Metanephros (tissue), 2 donors: ENCODE measurements around the gene BAIAP2L1.

DNA sequence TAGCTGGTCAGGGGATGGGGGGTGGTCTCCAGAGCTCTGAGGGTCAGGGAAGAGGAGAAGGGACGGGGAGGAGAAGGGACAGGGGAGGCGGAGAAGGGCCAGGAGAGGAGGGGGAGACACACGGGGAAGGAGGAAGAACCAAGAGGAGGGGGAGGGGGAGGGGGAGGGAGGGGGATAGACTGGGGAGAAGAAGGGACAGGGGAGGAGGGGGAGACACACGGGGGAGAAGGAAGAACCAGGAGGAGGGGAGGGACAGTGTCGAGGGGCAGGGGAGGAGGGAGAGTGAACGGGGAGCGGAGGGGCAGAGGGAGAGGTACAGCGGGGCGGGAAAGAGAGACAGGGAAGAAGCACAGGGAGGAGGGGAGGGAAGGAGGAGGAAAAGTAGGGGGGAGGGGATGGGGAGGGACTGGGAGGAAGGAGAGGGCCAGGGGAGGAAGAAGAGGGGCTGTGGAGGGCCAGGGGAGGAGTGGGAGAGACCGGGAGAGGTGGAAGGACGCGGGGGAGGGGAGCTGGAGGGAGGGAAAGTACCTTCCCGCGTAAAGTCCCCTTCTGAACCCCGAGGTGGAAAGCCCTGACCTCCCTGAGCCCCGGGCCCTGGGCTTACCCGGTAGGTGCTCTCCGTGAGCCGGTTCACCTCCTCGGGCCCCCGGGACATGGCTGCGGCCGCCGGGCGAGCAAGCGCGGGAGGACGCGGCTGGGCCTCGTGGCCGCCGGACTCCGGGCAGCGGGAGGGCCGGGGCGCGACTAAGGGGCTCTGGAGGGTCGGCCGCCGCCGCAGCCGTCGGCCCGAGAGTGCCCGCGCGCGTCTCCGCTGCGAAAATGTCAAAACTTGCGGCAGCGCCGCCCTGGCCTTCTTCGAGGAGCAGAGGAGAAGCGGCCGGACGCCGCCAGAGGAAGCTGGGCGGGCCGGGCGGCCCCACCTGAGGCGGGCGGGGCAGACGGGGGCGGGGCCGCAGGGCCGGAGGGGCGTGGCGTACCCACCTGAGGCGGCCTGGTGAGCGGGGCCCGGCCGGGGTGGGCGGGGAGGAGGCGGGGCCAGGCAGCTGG is at the start of gene BAIAP2L1:
Gene BAIAP2L1, minus strand, starts transcription at position 893 of the 1,047 bp plus-strand sequence.
- RAMPAGE, long total RNA = no peak

- RAMPAGE, long total RNA = no peak
These were observed 51.8 kb upstream of the NPTX2 start for GRCh38 chr7:98565266-98565608.

- RAMPAGE, long total RNA = no peak
These were observed 1.4 kb downstream of the TRRAP start for GRCh38 chr7:98879582-98880294.

GRCh38 chr7:98956305-98956909 is 78.1 kb downstream of the TRRAP start:
- RAMPAGE, long total RNA = no peak

DNA sequence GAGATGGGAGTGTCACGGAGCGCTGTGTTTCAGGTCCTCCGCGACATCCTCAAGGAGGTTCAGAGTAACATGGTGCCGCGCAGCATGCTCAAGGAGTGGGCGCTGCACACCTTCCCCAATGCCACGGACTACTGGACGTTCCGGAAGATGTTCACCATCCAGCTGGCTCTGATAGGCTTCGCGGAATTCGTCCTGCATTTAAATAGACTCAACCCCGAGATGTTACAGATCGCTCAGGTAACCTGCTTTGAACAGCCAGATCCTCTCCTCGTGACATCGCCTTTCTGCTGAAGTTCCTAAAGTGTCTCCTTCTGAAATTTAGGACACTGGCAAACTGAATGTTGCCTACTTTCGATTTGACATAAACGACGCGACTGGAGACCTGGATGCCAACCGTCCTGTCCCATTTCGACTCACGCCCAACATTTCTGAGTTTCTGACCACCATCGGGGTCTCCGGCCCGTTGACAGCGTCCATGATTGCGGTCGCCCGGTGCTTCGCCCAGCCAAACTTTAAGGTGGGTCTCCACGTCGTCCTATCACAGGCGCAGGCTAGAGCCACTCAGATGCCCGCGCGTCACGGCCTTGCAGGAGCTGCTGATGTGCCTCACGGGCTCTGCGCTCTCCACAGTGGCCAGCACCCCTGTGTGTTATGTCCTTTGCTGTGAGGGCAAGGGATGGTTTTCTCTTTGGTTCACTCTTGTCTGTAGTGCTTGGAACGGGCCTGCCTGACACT is 132.7 kb downstream of the SMURF1 start:
- RAMPAGE, long total RNA = no peak

DNA sequence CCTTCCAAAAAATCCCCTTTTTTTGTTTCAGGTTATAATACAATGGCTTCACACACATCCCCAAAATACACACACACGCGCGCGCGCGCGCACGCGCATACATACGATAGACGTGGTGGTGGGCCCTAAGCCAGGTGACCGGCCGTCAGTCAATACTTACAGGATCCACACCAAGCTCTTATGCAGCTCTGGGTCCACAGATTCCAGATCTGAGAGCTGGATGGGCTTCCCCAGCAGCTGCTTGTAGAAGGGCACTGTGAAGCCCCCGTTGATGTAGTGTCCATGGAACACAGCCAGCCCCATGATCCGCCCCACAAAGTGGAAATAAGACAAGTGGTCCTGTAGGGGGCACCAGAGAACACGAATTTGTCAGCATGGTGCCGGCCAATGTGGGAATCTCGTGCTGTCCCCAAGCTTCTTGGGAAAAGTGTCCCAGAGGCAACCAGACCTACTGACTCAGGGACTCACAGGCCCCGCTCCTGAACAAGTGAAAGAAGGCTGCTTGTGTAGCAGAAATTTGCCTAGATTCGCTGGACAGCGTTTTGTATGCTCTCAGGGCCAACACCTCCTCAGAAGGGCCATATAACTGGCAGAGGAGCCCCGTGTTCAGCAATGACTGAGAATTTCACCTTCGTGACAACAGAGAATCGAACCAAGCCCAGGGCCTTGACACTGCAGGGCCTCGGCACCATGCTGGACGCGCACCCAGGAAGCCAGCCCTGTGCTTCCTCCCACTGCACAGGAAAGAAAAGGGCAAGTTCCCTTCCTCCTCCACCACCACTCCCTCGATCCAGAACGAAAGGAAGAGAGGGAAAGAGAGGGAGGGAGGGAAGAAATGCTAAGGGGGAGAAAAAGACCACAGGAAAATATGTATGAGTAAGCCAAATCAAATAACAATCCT is 103.4 kb downstream of the SMURF1 start:
- RAMPAGE, long total RNA = no peak

DNA sequence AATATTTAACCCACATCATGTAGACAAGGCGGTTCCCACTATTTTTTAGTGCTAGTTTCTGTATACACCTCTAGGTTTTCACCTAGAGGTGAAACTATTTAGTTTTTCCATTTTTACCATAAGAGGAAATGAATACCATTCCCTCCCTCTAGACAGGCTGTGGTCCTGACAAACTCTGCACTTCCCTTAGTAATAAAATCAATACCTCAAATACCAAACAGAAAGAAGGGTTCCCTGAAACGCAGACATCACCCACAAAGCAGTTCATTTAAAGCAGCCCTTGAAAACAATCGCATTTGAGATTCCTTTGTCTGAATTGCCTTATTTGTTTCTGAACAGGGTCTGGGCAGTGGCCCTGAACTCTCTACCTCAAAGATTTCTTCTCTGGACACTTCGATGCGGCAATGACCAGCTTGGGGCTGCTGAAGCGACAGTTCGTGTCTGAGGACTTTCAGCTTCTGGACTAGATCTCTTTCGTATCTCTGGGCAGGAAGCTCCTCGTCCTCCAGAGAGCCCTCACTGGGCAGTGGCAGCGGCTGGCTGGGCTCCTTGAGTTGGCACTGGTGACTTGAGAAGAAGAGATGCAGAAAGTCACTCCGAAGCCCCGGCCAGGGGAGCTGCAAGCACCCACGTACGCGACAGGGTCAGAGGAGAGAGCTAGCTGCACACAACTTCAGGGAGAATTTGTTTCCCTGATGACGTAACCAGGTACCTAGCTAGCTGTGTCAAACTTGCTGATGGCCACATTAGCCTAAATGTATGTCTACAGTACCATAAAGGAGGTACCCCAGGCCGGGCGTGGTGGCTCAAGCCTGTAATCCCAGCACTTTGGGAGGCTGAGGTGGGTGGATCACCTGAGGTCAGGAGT is 96.4 kb downstream of the SMURF1 start:
- RAMPAGE, long total RNA = no peak

DNA sequence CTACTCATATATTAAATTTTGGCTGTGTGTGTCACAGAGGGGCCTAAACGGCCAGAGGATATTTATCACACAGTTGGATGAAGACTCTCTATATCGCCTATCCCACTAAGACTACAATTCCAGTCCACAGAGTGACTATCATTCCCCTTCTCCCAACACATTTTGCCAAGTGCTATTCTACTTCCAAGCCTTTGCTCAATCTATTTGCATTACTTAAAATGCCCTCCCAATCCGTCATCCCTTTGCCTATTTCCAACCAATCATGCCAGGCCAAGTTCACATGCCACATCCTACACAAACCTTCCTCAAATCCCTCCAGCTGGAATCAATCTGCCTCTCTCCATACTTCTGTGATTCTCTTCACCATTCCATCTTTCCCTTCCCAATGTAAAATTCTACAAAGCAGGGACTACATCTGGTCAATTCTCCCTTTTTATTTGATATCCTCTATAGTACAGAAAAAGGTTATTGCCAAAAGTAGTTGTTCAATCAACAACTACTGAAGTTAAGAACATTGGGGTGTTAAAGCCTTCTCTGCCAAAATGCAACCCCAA is 38.1 kb downstream of the SMURF1 start:
- RAMPAGE, long total RNA = no peak

- RAMPAGE, long total RNA = no peak
These were observed 1.9 kb downstream of the SMURF1 start for GRCh38 chr7:99141652-99142849.

DNA sequence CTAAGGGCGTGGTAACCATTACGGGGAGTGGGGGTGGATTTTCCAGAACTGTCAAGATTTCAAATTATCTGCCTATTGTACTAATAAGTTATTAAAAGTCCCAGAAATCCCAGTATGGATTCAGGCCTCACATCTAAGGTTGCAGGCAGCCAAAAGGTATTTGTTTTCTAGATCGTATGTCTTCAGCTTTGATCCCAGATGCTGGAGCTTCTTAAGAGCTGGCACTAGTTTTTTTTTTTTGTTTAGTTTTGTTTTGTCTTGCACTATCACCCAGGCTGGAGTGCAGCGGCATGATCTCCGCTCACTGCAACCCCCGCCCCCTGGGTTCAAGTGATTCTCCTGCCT is 33.7 kb upstream of the KPNA7 start:
- RAMPAGE, long total RNA = no peak

GRCh38 chr7:99268068-99268309 is 57.7 kb upstream of the ARPC1A start:
- RAMPAGE, long total RNA = no peak

- RAMPAGE, long total RNA = no peak
These were observed 11.3 kb downstream of the PDAP1 start for GRCh38 chr7:99396891-99397765.

DNA sequence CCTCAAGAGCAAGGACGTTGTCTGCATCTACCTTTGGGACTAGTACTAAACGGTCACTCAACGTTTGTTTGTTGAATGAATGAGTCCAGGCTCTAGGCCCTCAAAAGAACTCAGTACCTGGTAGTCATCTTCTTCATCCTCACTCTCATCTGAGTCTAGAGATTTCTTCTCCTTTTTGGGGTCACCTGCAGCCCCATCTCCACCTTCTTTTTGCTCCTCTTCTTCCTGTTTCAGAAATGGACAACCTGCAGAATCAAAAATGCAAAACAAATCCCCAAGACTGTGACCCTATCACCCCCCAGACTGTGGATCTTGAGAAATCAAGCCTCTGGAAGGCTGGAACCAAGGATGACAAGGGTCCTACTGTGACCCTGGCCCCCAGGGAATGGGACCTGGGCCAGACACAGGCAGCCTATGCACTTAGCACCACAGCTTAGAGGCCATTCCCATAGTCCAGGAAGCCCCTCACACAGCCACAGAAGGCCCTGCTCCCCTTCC is 5.1 kb downstream of the PDAP1 start:
- RAMPAGE, long total RNA = no peak

DNA sequence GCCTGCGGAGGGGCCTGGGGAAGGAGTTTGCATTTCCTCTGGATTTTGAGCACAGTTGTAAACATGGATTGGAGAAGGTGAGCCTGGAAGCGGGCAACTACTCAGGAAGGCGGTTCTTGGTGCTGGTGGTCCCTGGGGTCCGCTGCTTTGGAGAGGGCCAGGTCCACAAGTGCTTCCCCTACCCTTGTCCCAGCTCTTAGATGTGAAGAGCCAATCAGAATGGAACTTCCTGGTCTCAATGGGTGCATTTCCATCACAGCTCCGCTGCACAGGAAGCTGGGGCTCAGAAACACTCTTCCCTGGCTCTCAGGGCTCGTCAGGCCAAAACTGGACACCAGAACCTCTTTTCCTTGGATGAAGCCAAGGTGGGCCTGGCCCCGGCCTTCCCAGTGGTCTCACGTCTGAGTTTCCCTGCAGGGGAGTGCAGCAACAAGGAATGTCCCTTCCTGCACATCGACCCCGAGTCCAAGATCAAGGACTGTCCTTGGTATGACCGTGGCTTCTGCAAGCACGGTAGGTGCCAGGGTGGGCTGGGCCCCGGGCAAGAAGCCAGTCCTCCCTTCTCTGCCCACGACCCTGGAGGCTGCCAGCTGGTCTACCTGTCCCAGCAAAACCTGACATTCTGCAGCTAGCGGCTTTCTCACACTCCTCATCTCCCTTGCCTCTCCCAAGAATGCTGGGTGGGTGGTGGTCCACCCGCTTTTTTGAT is 11.3 kb downstream of the CPSF4 start:
- RAMPAGE, long total RNA = no peak

GRCh38 chr7:99450628-99451362 is 12.1 kb downstream of the CPSF4 start:
- RAMPAGE, long total RNA = no peak

GRCh38 chr7:99455683-99456904 is 9.9 kb downstream of the ATP5MF start:
- RAMPAGE, long total RNA = no peak

GRCh38 chr7:99465221-99465425 is 844 bp downstream of the ATP5MF start:
- RAMPAGE, long total RNA = no peak

DNA sequence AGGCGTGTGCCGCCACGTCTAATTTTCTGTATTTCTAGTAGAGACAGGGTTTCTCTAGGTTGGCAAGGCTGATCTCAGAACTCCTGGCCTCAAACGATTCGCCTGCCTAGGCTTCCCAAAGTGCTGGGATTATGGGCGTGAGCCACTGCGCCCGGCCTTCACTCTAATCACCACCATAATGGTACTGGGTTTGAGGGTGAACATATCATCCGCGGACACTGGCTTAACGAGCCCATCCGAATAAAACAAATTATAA is 645 bp downstream of the FAM200A start:
- RAMPAGE, long total RNA = no peak

- RAMPAGE, long total RNA = no peak
These were observed 704 bp upstream of the ZNF655 start for GRCh38 chr7:99557718-99558158.

- RAMPAGE, long total RNA = no peak
These were observed 382 bp upstream of the ZNF655 start for GRCh38 chr7:99558159-99558360.